Pericardium (tissue), 1 donor: ENCODE measurements around a stretch of chr17.

DNA sequence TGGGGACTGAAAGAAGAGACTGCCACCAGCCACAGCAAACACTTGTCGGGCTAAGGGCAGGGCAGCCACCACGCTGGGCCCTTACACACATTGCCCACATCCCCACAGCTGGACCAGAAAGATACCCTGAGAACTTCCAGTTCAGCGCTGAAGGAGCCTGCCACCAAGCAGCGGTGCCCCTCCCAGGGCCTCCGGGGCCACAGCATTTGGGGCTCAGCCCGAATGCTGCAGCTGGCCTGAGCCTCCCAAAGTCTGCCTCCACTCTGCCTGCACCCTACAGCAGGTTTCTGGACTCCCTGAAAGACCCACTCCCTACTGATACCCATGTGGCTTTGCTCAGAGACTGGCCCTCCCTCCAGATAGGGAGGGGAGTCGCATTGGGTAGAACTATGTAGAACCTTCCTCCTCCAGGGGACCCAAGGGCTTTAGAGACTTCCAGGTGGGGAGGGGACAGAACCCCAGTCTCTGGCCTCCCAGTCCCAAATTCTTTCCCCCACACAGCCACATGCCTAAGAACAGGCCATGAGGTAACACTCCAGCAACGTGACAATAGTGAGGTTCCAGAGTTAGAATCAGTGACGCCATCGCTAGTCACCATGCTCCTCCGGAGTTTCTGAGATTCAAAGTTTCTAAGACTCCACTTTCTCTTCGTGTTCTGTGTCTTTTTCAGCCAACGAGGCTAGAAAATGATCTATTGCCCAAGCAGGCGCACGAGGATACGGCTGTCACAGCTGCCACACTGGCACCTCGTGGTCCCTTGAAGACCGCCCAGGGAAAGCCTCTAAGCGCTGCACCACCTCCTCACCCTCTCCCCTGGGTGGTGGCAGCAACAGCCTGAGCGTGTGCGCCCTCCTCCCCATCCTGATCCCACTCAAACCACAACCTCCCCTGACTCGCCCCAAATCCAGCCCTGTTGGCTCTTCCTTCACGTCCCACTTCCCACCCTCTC lies 1.3 kb downstream of the MCRIP1 start:
- RRBS, result no CpG with 5 or more reads among the region's 23 CpGs

DNA sequence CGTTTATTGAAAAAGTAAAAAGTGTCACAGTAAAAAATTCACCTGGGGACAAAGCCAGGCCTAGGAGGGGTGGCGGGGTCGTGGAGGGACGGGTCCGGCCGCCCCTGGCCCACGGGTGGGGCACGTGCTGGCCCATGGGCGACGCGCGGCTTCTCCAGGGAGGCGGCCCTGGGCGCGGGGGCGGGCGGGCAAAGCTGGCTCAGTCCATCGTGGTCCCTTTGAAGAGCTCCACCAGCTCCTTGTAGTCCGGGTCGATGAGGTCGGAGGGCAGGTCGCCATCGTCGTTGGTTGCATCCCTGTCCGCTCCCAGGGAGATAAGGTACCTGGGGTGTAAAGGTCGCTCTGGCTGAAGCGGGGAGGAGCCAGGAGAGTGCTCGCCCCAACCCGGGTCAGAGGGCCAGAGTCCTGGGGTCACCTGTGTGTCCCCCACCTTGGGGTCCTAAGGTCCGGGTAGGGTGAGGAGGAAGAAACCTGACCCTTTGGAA lies 481 bp upstream of the MCRIP1 start:
- RRBS, result 8% methylated on average over 2 of the region's 30 CpGs

- RRBS, result no CpG with 5 or more reads among the region's 10 CpGs
Observed at GRCh38 chr17:81835835-81836259, 997 bp upstream of the PPP1R27 start.

DNA sequence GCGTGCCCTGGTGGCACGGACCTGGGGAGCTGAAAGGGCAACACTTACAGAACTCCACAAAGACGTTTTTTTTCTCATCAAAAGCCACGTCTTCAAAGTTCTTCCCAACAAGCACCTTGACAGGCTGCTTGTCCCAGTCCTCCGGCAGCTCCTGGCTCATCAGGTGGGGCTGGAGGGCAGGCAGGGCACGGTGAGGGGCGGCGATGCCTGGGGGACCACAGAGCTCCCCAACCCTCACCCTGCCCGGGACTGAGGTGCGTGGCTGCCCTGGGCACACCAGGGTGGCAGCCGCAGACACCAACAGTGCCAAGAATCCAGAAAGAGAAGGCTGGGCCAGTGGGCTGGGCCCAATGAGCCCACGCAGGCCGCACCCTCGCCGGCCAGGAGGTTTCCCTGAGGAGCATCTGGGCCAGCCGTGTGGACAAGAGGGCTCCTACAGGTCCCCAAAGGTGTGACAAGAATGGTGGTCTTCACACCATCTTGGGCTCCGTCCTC lies 11.0 kb upstream of the PPP1R27 start:
- RRBS, result 97% methylated on average over 2 of the region's 17 CpGs

GRCh38 chr17:81858245-81859033 lies 1.9 kb downstream of the P4HB start:
- RRBS, result no CpG with 5 or more reads among the region's 28 CpGs

DNA sequence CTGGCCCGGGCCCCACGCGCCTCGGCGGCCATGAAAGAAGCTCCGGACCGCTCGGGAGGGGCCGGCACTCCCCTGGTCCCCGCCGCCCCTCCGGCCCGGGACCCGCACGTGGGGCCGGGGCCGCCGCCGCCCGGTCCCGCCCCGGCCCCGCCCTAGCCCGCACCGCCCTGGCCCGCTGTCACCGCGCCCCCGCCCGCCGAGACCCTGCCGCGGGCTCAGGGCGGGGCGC lies 267 bp downstream of the ARHGDIA start:
- RRBS, result 1% methylated on average over 6 of the region's 35 CpGs

- RRBS, result no CpG with 5 or more reads among the region's 12 CpGs
Observed at GRCh38 chr17:81889527-81890146, 1.7 kb downstream of the ALYREF start.

- RRBS, result 1% methylated on average over 26 of the region's 51 CpGs
Observed at GRCh38 chr17:81910898-81911308, 296 bp downstream of the PCYT2 start.

GRCh38 chr17:81940518-81941612 lies 3.8 kb upstream of the PYCR1 start:
- RRBS, result 62% methylated on average over 8 of the region's 65 CpGs

DNA sequence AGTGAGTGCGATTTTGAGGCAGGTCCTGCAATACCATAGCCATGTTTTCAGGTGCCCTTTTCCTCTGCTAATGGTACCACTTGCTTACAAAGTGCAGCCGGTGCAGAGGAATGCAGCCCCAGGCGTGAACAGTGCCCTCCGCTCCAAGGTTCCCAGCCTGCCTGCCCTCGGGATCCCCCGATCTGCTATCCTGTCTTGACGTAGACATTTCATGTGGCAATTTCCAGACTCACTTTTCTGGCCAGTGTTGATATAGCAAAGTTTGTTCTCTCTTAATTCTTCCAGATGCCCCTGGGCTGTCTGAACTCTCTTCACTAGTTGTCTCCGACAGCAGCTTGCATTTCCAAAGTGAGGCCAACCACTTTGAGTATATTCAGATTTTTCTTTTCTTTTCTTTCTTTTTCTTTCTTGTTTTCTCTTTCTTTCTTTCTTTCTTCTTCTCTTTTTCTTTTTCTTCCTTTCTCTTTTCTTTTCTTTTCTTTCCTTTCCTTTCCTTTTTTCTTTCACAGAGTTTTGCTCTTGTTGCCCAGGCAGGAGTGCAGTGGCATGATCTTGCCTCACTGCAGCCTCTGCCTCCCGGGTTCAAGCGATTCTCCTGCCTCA lies 5.0 kb downstream of the ASPSCR1 start:
- RRBS, result no CpG with 5 or more reads among the region's 10 CpGs

GRCh38 chr17:82022541-82022771 lies 222 bp downstream of the CENPX start:
- RRBS, result 1% methylated on average over 16 of the region's 24 CpGs

GRCh38 chr17:82031891-82032441 lies 488 bp downstream of the RAC3 start:
- RRBS, result 11% methylated on average over 46 of the region's 50 CpGs

GRCh38 chr17:82086196-82086869 lies 11.7 kb downstream of the FASN start:
- RRBS, result 86% methylated on average over 3 of the region's 14 CpGs

GRCh38 chr17:82095598-82096031 lies 2.4 kb downstream of the FASN start:
- RRBS, result 47% methylated on average over 4 of the region's 12 CpGs

DNA sequence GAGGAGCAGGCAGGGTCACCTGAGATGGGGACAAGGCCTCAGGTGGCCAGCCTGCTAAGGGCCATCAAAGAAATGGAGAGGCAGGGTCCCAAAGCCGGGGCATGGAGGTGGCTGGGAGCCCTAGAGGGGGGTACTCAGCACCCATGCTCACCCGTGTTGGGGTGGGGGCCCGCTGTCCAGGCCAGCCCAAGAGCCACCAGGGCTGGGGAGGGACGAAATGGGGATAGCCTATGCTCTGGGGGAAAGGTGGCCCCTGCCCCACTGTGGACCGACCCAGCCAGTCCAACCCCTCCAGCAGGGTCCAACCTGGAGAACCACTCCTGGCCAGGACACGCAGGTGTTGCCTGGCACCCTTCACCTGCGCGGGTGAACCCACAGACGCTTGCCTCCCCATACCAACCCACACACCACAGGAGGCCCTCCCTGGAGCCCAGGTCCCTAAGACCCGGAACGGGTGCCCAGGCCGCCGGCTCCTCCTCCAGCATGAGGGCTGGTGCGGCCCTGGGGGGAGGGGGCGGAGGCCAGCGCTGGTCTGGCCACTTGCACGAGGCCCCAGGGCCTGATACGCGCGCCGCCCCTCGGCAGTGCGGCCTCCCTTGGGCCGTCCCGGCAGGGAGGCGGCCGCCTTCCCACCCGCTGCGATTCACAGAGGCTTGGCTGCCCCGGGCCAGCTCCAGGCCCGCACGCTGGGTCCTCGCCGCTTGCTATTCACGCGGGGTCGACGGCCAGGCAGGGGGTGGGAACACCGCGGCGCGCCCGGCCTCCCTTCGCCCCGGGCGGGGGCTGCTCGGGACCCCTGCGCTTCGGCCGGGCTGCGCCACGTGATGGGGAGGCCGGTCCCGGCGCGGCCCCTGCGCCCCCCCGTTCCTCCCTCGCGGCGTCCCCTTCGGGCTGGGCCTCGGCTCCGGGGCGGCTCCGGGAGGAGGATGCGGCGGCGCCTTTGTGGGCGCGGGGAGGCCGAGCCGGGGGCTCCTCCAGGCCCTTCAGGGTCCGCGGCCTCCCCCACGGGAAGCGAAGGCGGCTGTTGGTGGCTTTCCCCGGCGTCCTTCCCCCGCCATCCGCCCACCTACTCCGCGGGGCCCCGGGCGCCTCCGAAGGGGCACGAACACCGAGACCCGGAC lies 818 bp downstream of the FASN start:
- RRBS, result 2% methylated on average over 52 of the region's 90 CpGs

GRCh38 chr17:82114728-82115462 lies 16.9 kb upstream of the FASN start:
- RRBS, result no CpG with 5 or more reads among the region's 11 CpGs

DNA sequence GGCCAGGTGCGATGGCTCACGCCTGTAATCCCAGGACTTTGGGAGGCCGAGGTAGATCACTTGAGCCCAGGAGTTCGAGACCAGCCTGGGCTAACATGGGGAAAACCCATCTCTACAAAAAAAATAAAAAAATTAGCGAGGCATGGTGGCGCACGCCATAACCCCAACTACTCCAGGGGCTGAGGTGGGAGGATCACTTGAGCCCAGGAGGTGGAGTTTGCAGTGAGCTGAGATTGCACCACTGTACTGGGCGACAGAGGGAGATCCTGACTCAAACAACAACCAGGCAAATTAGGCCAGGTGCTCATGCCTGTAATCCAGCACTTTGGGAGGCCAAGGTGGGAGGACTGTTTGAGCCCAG lies 19.0 kb upstream of the FASN start:
- RRBS, result no CpG with 5 or more reads among the region's 8 CpGs

GRCh38 chr17:82222789-82223298 lies 6.0 kb upstream of the SLC16A3 start:
- RRBS, result no CpG with 5 or more reads among the region's 16 CpGs

GRCh38 chr17:82273894-82274046 lies 270 bp upstream of the CSNK1D start:
- RRBS, result no CpG with 5 or more reads among the region's 7 CpGs

DNA sequence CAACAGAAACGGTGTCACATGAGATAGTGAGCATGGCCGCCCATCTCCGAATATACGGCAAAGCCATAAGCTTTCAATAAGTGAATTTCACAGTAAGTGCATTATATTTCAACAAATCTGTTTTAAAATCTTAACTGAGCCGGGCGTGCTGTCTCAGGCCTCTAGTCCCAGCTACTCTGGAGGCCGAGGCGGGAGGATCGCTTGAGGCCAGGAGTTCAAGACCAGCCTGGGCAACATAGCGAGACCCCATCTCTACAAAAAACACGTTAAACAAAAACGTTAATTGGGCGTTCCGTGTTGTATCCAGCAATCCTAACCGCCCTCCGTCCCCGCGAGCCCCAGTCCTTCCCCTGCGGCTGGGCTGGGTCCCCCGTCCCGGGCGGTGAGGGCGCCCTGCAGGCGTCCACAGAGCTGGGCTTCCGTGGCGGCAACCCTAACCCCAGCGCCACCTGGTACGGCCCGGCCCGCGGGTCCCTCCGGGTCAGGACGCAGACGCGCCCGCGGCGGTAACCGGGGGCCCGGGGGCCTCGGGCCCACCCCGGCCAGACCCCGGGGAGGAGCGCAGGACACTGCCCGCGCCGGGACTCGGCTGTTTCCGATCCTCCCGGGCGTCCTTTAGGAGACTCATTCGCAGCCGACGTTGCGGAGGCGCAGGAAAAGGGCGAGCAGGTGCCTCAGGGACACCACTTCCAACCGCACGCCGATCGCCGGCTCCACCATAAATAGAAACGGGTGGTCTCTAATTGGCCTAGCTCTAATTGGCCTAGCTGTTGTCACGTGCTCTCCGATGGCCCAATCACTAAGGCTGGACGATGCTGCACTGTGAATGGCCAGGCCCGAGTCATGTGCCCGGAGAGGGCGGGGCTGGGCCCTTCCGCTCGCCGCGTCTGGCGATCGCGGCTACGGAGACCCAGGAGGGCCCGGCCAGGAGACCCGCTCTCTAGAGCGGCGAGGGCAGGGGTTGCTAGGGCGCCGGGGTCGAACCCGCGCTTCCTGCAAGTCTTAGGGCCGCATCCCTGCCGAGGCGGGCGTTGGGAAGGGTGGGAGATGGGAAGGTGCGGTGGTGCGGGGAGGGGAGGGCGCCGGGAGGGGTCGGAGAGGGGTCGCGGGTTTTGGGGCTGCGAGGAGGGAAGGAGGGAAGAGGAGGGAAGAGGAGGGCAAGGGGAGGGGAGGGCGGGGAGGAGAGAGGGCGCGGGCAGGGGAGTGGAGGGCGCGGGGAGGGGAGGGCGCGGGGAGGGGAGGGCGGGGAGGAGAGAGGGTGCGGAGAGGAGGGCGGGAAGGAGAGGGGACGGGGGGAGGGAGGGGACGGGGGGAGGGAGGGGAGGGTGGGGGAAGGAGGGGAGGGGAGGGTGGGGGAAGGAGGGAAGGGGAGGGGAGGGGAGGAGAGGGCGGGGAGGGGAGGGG lies 19.1 kb upstream of the CSNK1D start:
- RRBS, result 1% methylated on average over 40 of the region's 111 CpGs